Metastatic Breast Carcinoma in the Brain (tissue), 10 donors: Measurements from ENCODE around the gene C1orf100.

GRCh38 chr1:244234339-244234845 is 118.0 kb upstream of the C1orf100 start:
- PRO-cap, 10 experiments = no peak in any of the 10 experiments

- PRO-cap, 10 experiments = no peak in any of the 10 experiments
Measured at GRCh38 chr1:244336694-244337050, 15.8 kb upstream of the C1orf100 start.

- PRO-cap, 10 experiments = no peak in any of the 10 experiments
Measured at GRCh38 chr1:244352434-244352788, at the start of gene C1orf100. C1orf100 (plus strand) TSS chr1:244352635.

DNA sequence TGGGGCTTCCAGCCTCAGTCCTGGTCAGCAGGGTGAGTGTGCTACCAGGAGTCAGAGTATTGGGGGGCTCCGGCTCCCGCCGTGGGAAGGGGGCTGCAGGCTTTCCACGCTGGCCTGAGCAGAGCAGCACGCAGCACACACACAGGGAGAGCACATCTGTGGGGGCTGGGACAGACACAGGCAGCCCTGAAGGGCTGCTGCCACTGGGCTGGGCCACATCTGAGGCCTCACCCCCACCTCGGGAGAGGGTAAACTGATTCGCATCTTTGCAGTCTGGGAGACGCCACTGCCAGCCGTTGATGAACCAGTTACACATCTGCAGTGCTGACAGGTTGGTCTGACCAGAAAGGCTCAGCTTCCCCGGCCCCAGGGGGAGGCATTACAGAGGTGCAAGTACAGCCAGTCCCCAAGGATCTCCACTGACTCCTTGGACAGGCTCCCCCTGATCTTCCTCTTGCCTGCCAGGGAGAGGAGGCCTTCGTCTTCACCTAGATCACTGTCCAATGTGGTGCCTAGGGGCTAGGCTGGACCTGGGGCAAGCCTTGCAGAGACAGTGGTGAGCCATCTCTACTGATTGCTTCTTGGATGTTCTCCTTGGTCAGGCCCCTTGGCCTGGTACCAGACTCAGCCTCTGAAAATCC is 42.8 kb downstream of the C1orf100 start:
- PRO-cap, 10 experiments = no peak in any of the 10 experiments

DNA sequence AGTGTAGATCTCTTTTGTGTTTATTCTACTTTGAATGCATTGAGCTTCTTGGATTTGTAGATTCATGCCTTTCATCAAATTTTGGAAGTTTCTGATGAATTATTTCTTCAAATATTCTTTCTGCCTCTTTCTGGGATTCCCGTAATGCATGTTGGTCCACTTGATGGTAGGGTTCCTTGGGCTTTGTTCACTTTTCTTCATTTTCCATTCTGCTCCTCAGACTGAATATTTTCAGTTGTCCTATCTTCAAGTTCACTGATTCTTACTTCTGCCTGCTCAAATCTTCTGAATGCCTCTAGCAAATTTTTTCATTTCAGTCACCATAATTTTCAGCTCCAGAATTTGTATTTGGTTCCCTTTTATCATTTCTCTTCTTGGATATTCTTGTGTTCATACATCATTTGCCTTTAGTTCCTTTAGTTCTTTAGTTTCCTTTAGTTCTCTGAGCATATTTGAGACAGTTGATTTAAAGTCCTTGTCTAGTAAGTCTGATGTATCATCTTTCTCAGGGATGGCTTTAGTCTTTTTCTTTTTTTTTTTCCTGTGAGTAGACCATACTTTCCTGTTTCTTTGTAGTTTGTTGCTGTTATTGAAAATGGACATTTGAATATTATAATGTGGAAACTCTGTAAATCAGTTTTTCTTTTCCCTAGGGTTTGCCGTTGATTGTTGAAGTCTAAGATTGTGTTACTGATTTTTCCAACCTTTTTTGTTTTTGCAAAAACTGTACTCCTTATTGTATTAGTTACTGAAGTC is 48.8 kb downstream of the C1orf100 start:
- PRO-cap, 10 experiments = no peak in any of the 10 experiments

GRCh38 chr1:244408724-244409262 is 42.9 kb downstream of the ADSS2 start:
- PRO-cap, 10 experiments = no peak in any of the 10 experiments

DNA sequence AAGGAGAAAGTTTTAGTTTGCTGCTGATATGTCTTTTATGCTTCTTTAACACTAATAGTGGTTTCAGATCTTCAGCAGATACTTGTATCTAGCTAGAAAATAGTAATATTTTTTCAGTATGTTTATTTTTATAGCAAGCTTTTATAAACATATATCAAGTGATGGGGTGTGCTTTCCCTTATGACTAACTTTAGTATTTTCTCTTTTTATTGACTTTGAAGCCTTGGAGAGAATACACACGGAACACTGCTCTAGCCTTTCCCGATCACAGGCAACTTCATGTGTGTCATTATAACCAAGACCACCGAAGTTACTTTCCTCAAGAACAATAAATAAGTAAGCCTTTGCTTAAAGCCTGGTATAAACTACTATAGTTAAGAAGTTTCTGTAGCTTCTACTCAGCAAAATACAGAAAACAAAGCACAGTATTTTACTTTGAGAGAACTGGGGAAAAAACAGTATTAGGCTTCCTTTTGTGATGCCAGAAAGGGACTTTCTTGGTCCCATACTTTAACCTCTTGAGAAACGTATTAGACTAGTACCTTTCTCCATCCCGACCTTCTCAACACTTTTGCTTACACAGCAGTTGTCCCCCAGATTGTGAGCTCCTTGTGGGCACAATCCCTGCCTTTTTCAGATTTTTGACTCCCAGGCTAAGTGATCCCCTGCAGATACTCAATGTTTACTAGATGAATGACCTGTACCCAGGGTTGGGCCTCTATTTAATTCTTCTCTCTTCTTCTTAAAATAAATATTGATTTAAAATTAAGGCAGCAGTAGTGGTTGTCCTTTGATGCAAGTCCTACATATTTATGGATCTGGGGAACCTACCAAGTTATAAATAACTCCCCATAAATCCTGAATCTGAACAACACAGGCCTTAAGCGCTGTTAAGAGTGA is 3.2 kb downstream of the ADSS2 start:
- PRO-cap, 10 experiments = no peak in any of the 10 experiments

- PRO-cap, 10 experiments = peak in 9 of 10 experiments; most common minus-strand start chr1:244652721 (in 9)
Measured at GRCh38 chr1:244652555-244652813, 442 bp upstream of the DESI2 start.

GRCh38 chr1:244815550-244816342 is 19.7 kb upstream of the COX20 start:
- PRO-cap, 10 experiments = no peak in any of the 10 experiments

GRCh38 chr1:244843481-244844295 is 8.2 kb downstream of the COX20 start:
- PRO-cap, 10 experiments = no peak in any of the 10 experiments

DNA sequence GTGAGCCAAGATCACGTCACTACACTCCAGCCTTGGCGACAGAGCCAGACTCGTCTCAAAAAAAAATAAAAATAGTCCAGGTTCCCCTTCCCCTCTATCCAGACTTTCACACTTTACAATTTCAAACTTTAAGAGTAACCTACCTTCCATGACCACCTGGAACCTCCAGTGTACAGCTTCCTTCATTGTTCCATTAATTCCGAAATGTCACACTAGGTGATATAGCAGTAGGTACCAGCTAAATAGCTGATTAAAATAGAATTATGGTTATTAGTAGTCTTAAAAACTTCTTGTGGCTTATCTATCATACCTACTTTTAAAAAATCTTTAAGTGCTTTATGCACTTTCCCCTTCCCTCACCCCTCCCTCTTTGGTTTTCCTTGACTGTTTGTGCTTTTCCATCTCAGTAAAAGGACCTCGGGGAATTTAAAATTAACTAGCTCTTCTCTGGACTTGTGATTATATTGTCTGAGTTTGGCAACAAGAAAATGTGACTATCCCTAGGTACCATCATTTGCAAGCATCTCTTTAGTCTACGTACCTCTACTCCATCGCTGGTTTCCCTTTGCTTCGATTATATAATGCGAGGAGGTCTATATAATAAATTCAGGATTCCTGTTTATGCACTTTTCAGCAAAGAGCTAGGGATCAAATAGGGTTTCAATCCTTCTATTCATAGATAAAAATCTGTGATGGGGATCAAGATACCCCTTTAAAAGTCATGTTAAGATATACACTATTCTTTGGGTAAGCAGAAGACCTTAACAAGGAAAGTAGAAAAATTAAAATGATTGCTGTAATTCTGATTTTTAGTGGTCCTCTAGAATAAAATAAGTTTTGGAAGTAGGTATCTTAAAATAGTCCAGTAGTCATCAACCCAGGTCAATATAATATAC is 11.3 kb downstream of the COX20 start:
- PRO-cap, 10 experiments = no peak in any of the 10 experiments

GRCh38 chr1:244848934-244849383 is 13.5 kb downstream of the COX20 start:
- PRO-cap, 10 experiments = no peak in any of the 10 experiments

GRCh38 chr1:244954438-244954729 is 15.1 kb upstream of the EFCAB2 start:
- PRO-cap, 10 experiments = no peak in any of the 10 experiments

GRCh38 chr1:245051355-245052678 is 82.3 kb downstream of the EFCAB2 start:
- PRO-cap, 10 experiments = no peak in any of the 10 experiments

DNA sequence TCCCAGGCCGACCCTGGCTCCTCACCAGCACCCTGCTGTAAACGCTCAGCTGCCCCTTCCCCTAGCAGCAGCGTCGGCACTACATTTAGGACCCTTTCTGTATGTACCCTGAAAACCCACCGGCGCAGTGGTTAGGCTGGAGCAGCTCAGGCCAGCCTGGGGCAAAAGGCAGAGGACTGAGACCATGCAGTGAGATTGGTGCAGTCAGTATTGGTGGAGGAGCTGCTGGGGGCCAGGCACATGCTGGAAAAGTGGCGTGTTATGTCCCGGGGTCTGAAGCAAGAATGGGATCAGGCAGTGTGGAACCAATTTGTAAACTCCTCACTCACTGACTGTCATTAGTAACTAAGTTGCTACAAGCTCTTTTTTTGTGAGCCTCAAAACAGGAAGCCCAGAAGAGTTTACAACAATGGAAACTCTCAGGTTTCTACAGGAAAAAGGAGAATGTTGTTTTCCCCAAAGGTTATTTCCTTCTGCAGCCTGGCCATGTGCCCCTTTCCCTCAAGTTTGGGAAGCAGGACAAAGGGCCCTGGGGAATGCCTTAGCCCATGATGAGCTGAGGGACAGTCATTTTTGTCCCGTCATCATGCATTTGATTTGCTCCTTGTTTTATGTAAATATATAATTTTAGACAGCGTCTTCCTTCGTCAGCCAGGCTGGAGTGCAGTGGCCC is 395.8 kb downstream of the KIF26B start:
- PRO-cap, 10 experiments = no peak in any of the 10 experiments

GRCh38 chr1:245810883-245811411 is 656.2 kb downstream of the KIF26B start:
- PRO-cap, 10 experiments = peak in 1 of 10 experiments; most common minus-strand start chr1:245811129 (in 1)

DNA sequence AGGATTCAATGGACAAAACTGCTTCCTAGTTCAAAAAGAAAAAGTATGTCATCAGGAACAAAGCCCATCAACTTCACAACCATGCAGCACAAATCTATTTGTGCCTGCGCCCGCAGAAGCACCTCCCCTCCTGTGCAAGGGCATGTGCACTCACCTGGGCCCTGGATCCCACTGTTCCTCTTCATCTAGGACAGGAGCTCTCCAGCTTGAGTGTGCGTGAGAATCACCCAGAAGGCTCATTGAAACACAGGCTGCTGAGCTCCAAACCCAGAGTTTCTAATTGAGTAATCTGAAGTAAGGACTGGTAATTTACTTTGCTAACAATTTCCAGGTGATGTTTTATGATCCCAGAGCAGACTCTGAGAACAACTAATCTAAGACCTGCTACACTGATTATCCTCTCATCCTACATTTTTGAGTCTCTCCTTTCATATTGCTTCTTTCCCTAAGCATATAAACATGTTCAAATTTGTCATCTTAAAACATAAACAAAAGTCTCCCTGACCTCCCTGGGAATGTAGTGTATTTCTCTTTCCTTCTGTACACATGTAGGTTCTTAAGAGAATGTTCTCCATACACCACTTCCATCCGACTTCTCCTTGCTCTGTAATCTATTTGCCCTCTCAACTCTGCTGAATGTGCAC is 522.6 kb downstream of the SMYD3 start:
- PRO-cap, 10 experiments = no peak in any of the 10 experiments

DNA sequence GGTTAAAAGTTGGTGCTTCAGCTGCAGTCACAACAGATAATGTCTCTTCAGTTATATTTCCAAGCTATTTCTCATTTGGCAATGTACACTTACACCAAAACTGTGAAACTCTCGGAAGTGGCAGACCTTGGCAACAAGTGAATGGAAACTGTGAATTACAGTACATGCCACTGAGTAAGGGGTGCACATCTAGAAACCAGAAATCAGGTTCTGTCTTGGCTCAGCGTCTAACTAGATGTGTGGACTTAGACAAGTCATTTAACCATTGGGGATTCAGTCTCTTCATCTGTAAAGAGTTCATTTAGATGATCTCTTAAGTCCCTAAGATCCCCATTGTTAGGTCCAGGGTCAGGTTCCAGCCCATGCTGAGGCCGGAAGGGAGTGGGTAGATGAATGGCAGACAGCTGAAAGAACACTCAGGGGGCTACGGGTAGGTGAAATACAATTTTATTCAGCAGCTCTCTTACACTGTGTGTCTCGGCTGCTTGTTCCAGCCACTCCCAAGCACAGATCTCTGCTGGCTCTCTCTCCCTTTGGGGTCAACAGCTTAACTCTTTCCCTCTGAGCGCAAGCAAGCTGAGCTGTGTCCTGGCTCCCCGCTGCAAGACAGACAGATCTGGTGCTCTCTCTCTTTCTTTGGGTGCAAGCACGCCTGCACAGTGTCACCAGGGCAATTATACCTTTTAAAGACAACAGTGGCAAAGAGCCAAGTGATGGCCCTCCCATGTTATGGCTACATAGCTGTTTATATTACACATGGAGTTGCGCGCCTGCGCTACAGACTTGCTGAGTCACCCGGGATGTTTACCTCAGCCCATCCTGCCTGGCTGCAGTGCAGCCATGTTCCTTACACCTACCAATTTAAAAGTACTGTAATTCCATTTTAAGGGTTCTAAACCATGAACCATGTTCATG is 396.8 kb downstream of the SMYD3 start:
- PRO-cap, 10 experiments = peak in 1 of 10 experiments; most common minus-strand start position 618 of the sequence (in 1)

GRCh38 chr1:246565757-246566091 is 337 bp downstream of the TFB2M start:
- PRO-cap, 10 experiments = peak in 2 of 10 experiments; most common plus-strand start chr1:246565969 (in 1)

DNA sequence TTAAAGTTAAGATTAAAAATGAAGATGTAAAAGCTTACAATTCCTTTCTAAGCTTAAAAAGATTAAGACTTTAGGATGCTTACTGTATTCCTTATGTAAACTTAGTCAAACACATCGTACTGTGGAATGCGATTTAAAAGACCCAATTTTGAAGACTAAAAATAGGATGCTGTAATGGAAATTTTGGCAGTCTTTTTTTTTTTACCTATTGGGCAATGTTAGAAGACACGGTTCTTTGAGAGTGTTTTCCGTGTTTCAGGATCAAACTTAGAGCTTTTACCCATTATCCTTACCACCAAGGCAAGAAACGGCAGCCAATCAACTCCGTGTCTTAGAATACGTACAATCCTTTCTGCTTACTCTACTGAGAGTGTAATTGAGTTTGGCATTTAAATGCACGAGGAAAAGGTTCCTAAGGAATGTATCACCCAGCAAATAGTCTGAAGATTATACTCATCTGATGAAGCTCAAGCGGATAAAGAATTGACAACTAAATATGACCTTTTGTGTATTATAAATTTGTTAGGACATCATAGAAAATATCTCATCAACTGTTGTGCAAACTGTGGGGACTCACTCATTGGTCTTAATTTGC is 1.0 kb downstream of the CNST start:
- PRO-cap, 10 experiments = peak in 1 of 10 experiments; most common minus-strand start position 363 of the sequence (in 1)